Tongue (tissue), 2 donors: ENCODE results near the gene ADAM23.

- RAMPAGE, long total RNA: no peak
Observed at GRCh38 chr2:203711313-203712031, 5.0 kb downstream of the CD28 start.

DNA sequence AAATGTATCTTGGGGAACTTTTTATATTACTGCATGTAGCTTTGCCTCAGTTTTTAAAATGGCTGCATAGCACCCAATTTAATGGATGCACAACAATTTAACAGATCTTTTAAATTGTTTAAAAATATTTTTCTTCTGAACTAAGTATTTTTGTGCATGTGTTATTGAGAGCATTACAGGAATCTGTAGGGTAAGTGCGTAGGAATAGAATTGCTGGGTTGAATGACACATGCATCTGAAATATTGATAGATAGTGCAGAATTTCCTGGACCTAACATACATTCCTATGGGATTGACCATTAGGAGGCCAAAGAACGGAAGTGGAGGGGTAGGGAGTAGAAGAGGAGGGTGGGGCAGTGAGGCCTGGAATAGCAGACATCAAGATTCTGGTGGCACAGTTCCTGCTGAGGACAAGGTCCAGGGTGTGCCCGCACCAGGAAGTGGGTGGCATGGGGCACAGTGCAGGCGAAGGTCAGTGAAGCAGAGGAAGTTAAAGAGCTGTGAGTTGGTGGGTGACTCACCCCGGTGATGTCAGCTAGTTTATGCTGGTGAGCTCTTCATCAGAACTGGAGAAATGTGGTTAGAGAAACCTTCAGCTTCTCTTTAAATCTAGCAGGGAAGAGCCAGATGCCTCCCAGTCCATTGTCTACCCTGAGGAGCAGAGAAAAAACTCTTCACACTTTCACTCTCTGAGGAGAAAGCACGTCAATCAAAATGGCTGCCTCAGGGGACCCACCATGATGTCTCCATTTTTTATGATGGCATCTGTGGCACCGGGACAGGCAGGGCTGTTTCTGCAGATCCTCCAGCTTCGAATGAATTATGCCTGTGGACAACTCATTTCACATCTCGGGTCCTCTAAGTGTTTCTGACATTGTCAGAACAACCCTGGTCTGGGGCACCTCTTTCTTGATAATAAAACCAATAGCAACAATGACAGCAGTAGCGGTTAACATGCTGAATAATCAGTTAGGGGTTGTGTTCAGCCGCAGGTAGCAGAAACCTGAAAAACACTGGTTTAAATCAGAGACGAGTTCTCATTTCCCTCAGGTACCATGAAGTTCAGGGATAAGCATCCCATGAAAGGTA, 55.9 kb upstream of the CTLA4 start:
- RAMPAGE, long total RNA: no peak

- RAMPAGE, long total RNA: no peak
Observed at GRCh38 chr2:204110362-204110876, 173.9 kb downstream of the ICOS start.

DNA sequence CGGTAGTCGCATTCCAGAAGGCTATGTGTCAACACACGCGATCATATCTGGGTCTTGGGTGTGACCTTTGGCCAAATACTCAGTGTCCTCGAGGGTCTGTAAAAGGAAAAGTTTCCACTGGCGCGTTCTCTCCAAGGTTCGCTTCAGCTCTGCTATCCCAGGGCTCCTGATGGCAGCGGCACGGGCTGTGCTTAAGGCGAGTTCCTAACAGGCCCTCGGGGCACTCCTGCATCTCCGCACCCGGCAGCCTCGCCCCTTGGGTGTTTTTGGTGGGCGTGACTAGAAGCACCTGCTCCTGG, 467 bp upstream of the PARD3B start:
- RAMPAGE, long total RNA: no peak

GRCh38 chr2:205091798-205092648, 546.7 kb downstream of the PARD3B start:
- RAMPAGE, long total RNA: no peak

DNA sequence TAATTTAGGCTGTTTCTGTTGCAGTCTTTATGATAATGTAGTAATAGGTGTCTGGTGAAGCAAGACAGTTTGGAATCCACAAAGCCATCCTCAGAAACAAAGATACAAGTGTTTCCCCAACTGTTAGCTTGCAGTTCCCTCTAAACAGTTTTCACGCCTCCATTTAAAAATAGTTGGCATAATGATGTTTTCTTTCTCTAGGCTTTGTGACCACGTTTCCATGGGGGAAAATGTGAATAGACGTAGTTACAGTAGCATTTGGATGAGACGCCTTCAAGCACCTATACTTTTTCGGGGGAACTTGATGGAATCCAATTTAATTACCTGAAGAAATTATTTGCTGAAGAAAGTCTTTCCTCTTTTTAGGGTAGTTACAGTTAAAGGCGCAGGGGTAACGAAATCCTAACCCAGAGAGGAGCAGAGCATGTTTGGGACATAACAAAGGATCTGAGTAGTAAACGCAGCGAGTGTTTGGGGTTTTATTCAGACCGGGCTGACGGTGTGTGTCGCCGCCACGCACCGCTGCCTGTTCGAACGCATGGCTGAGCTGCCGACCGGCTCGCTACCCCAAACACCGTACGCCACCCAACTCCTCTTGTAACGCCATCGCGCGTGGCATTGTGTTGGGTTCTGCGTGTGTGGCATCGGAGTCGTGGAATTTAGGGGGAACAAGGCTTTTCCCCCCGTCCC, 735 bp upstream of the NRP2 start:
- RAMPAGE, long total RNA: no peak

DNA sequence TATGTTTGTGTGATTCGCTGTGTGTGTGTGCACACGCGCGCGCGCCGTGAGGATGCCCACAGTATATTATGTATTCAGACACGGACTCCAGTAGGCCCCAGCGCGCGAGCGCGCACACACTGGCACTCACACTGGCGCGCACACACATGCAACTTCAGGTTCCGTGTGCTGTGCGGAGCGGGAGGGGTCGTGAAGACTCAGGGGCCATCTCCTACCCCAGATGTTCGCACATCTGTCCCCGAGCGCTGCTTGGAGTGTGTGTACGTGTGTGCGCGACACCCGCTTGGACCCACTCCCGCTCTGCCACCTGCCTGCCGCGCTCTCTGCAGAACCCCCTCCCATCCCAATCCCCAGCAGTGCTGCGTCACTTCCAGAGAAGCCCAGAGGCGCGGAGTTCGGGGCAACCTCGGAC, 2.5 kb downstream of the NRP2 start:
- RAMPAGE, long total RNA: no peak

- RAMPAGE, long total RNA: no peak
Observed at GRCh38 chr2:205714649-205715062, 32.4 kb downstream of the NRP2 start.

DNA sequence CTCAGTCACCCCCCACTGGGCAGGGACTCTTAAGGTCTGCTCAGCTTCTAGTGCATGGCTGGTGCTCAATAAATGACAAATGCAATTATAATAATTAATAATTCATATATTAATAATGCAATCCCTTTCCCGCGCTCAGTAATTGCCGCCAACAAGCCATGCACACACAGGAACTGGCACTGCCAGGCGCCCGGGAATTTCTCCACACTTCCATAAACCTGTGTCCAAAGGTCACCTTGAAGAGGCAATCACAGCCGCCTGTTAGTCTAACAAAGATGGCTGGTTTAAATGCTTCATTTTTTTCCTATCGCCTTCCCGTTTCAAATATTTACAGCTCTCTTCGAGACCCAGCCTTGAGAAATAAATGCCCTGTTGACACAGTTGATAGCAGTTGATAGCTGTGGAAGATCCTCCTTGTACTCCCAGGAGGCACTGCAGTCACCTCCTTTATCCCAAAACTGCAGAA, 156.5 kb downstream of the INO80D start:
- RAMPAGE, long total RNA: no peak

DNA sequence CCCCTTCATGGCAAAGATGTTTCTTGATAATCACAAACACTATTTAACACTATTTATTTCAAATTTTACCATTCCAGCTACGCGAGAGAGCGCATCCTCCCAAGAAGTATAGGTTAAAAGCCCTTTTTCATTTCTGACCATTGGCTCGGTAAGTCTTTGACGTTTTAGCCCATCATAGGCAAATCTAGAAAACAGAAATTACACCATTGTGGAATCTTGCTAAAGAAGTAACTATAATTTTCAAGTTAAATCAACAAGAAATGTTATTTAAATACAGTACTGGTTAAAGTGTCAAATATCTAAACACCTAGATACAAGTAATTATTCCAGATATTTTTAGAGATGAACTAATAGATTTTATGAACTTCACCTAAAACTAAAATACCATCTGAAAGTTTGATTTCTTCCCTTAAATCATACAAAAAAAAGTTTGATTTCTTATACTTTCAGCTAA, 15.3 kb downstream of the NDUFS1 start:
- RAMPAGE, long total RNA: no peak

GRCh38 chr2:206149650-206149989, 9.6 kb downstream of the NDUFS1 start:
- RAMPAGE, long total RNA: no peak

GRCh38 chr2:206162276-206162998, 2.7 kb downstream of the EEF1B2 start:
- RAMPAGE, long total RNA: no peak

DNA sequence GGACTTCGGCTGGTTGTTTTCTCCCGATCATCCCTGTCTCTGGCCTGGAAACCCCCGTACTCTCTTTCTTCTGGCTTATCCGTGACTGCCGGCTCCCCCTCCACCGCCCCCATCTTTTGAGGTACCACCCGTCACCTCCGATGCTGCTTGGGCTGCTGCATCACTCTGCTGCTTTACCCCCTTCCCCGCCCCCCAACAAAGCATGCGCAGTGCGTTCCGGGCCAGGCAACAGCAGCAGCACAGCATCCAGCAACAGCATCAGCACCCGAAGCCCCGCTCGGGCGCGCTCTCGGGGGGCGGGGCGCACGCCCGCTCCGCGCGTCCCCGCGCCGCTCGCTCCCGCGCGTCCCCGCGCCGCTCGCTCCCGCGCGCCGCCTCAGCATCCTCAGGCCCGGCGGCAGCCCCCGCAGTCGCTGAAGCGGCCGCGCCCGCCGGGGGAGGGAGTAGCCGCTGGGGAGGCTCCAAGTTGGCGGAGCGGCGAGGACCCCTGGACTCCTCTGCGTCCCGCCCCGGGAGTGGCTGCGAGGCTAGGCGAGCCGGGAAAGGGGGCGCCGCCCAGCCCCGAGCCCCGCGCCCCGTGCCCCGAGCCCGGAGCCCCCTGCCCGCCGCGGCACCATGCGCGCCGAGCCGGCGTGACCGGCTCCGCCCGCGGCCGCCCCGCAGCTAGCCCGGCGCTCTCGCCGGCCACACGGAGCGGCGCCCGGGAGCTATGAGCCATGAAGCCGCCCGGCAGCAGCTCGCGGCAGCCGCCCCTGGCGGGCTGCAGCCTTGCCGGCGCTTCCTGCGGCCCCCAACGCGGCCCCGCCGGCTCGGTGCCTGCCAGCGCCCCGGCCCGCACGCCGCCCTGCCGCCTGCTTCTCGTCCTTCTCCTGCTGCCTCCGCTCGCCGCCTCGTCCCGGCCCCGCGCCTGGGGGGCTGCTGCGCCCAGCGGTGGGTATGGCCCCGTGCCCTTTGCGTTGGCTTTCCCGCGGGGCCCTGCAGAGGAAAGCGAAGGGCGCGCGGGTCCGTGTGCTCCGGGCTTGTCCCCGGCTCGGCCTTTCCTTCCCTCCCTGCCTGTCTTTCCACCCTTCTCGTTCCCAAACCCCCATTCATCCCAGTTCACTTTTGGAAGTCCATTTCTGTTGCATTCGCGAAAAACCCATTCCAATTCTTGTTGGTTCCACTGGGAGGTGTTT, at the start of gene ADAM23:
TSS of gene ADAM23 (plus strand) at position 382 of the 1,175 bp plus-strand sequence.
- RAMPAGE, long total RNA: no peak

DNA sequence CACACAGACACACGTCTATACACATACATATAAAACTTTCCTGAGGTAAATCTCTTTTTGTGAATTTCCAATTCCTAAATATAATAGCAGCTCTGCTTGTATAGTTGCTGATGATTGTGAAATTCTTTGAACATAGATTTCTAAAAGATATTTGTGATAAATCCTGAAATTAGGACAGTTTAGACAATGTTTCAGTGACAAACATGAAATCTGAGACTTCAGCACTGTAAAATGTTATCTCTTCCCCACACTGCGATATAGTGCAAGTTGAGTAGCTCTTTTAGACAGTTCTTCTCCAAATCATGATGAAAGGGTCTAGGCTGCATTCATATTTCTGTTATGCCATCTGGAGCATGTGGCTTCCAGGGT, 82.8 kb downstream of the ADAM23 start:
- RAMPAGE, long total RNA: no peak

GRCh38 chr2:206765723-206766470, 491 bp downstream of the FASTKD2 start:
- RAMPAGE, long total RNA: no peak

DNA sequence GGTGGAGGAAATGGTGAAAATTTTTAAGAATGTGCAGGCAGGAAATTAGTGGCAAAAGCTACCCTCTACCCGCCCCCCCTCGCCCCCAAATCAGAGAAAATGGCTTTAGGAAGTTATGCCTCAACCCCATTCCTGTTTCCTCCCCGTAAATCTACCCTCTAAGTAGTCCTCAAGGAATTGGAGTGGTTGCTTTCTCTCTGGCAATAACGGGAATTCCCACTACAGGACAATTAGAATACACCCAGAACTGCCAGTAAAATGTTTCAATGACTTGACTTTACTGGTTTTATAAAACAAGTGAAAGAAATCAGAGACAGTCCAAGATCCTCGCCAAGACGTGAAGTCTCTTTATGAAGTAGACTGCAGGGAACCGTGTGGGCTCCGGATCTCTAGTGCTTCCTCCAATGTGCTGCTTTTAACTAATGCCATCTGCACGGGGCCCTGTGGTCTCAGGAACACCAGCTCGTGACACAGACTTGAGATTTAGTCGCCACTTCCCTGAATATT, 101.3 kb downstream of the CPO start:
- RAMPAGE, long total RNA: no peak

- RAMPAGE, long total RNA: no peak
Observed at GRCh38 chr2:207157884-207158255, 7.9 kb downstream of the KLF7 start.

DNA sequence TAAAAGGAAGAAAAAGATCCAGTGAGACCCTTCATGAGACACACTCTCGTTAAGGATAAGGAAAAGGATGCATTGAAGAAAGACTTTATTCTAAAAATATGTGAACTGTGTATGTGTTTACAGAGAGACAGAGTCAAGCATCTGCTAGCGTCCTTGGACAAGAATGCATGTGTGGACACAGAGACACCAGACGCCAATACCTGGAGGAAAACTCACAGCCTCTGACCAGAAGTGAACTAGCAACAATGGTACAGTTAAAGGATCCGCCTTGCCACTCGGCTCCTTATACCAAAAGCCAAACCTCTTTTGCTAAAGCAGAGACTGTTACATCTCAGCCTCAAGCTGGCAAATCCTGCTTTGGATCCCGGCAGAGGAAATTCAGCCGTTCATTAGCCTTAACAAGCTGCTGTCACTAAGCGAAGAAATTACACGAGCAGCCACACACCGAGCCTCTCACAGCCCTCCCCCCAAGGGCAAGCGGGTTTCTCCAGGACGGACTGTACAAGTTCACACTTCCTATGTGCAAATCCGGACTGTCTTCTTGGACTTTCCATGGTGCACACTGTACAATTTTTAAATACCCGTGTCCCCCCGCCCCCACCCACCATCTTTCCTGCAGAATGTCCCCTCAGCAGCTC, 1.8 kb downstream of the KLF7 start:
- RAMPAGE, long total RNA: no peak

- RAMPAGE, long total RNA: no peak
Observed at GRCh38 chr2:207296527-207296985, 130.8 kb upstream of the KLF7 start.

- RAMPAGE, long total RNA: no peak
Observed at GRCh38 chr2:207484430-207484993, 45.2 kb upstream of the CREB1 start.